ENCODE measurements around a stretch of chr10.

DNA sequence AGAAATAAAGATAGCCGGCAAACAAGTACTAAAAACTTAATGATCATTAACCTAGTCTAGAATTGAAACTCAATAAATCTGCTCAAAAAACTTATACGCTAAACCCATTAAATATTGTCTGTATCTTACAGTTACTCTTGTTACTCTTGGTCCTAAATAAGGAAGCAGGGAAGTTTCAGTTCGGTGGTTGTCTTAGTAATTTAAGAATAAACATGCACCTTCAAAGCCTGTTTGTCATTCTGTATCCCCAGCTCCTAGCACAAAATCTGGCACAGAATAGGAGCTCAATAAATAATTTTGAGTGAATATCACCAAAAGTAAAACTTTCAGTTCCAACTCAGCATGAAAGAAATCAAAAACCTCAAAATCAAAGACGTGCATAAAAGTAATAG lies 1.1 kb downstream of the TRDMT1 start:
- PRO-cap = no peak

DNA sequence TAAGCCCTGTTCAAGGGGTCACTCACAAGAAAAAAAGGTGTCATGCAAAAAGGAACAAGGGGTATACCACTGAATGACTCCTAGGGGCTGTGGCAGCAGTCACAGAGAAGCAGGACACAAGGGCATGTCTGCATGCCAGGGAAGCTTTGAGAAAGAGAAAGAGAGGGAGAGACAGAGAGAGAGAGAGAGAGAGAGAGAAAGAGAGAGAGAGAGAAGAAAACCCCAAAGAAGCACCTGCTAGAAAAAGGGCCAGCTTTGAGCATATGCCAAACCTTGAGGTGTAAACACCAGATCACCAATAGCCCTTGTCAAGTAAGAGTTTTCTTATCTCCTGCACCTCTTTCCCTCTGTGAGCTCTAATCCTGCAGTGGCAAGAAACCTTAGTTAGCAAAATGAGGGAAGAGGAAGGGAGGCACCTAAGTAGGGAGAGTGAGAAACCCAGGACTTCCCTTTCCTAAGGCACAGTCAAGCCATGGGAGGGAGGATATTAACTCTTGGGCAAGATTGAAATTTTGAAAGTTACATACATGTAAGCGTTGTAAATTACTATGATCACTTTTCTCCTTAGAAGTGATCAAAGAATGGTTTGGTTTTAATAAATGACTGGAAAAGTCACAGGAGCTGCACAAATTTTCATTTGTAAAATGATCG lies 11.4 kb upstream of the TRDMT1 start:
- PRO-cap = no peak

DNA sequence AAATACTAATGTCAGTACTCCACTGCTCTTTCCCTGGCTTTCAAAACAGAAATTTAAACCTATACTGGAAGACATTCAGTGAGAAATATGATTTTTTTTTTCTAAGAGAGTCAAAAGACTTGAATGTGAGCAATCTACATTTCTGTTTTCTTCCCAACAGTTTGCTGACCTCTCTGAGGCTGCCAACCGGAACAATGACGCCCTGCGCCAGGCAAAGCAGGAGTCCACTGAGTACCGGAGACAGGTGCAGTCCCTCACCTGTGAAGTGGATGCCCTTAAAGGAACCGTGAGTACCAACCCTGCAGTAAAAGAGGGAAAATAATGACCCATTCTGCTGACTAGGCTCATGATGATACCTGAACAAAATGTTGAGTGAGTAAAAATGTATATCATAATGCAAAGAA lies 6.5 kb downstream of the VIM start:
- PRO-cap = no peak

GRCh38 chr10:17234937-17235985 lies 7.2 kb downstream of the VIM start:
- PRO-cap = no peak

DNA sequence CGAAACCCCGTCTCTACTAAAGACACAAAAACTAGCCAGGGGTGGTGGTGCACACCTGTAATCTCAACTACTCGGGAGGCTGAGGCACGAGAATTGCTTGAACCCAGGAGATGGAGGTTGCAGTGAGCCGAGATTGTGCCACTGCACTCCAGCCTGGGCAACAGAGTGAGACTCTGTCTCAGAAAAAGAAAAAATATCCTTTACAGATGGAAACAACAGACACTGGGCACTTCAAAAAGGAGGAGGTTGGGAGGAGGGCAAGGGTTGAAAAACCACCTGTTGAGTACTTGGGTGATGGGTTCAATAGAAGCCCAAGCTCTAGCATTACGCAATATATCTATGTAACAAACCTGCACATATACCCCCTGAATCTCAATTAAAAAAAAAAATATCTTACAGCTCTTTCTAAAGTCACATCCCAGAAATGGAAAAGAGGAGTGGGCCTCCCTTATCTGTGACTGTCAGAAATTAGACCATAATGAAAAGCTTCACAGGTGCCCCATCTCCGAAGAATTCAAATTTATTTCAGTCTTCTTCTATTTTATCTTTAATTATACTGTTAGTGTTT lies 12.0 kb downstream of the VIM start:
- PRO-cap = no peak

- PRO-cap = no peak
Measured at GRCh38 chr10:17445331-17446240, 8.8 kb downstream of the ST8SIA6 start.

- PRO-cap = no peak
Measured at GRCh38 chr10:17452978-17453619, 1.3 kb downstream of the ST8SIA6 start.

- PRO-cap = bidirectional peak, plus-strand start at chr10:17644184, minus-strand start at chr10:17643873
Measured at GRCh38 chr10:17643292-17644034, 488 bp upstream of the STAM start.

DNA sequence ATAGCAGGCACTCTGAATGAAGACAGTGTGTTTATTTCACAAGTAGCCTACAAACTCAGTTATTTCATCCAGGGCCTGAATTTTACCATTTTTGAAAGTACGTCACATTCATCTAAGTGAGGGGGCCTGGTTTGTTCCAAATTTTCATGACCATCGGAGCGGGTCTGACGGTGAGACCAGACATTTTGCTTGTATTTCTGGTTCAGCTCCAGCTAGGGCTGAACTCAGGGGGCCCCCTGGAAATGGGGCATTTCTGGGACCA lies 74.9 kb downstream of the CACNB2 start:
- PRO-cap = no peak

GRCh38 chr10:18539257-18539658 lies 112.1 kb downstream of the NSUN6 start:
- PRO-cap = no peak

- PRO-cap = no peak
Measured at GRCh38 chr10:18753056-18753660, 93.9 kb downstream of the ARL5B start.

- PRO-cap = no peak
Measured at GRCh38 chr10:18984633-18984937, 64.0 kb upstream of the MALRD1 start.

DNA sequence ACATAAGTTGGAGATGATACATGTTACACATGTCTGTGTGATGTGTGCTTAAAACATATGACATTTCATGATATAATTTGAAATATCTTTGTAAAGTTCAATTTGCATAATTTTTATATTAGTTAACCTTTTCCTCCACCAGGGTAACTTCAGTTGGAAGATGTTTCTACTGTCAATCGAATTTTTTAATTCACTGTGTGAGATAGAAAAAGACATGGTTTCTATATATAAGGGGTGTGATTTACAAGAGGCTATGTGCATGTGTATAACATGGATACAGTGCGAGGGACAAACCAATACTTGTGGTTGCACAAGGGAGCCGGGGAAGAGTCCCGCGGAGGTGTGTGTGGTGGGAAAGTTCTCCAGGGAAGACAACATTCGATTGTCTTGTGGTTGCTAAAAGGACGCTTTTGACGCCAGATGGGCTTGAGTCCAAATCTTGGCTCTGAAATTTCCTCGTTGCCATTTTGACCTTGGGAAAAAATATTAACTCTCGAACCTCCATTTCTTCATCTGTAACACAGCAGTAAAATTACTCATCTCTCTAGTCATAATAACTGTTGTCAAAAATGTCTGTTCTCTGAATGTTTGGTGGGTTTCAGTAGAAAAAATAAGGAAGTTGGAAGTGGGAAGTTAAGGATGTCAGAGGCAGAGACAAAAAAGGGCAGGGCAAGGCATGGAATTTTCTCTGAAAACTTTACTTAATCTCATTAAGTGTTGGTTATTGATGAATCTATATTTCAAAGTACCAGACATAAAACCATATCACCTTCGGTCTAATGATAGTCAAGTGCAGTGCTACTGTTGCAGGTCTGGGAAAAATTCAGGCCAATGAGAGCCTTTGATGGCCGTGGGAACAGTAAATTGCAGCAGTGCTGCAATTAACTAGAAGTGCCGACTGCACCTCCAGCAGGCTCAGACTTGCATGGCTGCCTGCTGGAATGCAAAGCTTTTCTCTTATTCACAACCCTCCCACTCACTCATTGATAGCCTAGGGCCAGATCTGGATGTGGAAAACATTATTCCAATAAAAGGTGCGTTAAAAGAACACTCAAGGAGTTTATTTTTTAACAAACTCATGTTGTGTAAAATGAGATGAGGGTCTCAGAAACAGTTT lies 16.6 kb downstream of the PLXDC2 start:
- PRO-cap = no peak

DNA sequence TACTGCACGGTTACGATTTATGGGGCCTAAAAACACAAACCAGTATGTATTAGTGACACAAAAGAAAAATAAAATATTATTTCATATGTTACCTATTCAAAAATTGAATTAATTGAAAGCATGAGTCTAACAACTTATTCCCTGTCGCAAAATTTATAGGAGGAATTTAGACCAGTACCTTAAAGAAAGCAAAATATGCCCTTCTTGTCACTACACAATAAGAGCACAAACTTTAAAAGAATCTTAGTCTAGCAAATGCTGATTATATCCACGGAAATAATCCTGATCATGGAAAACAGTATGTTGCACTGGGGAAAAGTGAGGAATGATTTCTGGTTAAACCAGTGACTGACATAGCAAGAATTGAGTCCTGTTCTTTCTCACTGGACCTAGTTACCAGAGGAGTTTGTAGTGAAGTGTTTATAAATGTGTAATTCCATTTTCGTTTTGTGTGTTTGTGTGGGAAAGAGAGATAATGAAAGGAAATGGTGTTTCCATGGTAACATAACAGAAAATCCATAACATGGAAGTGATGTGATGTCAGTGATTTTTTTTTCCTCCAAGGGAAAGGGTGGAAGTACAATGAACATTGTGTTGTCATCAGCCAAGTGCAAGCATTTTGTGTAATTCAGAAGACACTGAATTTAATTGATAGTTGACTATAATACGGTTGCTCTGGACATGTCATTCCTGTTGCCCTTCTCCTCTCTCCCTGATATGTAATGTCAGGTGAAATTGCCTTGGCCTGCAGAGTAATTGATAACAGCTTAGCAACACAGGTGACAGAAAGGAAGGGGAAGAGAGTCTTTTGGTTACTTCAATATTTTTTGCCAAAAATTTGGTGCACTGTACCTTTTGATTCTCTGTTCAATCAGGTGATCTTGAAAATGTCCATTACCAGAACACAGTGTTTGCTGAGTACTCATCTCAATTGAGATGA lies 283.9 kb downstream of the PLXDC2 start:
- PRO-cap = no peak

GRCh38 chr10:20114230-20114754 lies 298.1 kb downstream of the PLXDC2 start:
- PRO-cap = no peak

GRCh38 chr10:20988129-20989017 lies 91.3 kb upstream of the NEBL start:
- PRO-cap = bidirectional peak, plus-strand start at chr10:20988610, minus-strand start at chr10:20988472

DNA sequence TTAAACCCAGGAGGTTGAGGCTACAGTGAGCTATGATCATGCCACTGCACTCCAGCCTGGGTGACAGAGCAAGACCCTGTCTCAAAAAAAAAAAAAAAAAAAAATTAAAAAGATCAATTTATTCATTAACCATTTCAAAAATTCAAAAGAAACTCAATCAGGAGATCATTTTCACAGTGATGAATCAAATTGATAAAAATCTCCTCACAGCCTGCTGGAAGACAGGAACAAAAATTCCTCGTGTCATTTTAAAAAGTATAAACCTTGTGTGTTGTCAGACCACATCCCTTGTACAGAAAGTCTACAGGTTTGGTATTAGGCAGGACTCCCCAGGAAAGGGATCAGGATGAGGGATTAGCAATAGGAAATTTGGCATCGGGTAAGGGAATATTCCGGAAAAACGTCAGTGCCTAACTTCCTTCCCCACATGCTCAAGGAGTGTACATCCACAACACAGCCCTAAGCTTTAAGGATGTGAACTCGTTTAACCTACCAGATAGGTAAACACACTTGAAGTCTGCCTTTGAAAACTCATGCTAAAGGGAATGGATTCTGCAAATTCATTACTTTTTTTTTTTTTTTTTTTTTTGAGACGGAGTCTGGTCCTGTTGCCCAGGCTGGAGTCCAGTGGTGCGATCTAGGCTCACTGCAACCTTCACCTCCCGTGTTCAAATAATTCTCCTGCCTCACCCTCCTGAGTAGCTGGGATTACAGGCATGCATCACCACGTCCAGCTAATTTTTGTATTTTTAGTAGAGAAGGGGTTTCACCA lies 194.9 kb downstream of the SKIDA1 start:
- PRO-cap = no peak

GRCh38 chr10:21495257-21496266 lies 29.9 kb downstream of the SKIDA1 start:
- PRO-cap = bidirectional peak, plus-strand start at chr10:21496019, minus-strand start at chr10:21495765

GRCh38 chr10:21496267-21497127 lies 29.0 kb downstream of the SKIDA1 start:
- PRO-cap = no peak

DNA sequence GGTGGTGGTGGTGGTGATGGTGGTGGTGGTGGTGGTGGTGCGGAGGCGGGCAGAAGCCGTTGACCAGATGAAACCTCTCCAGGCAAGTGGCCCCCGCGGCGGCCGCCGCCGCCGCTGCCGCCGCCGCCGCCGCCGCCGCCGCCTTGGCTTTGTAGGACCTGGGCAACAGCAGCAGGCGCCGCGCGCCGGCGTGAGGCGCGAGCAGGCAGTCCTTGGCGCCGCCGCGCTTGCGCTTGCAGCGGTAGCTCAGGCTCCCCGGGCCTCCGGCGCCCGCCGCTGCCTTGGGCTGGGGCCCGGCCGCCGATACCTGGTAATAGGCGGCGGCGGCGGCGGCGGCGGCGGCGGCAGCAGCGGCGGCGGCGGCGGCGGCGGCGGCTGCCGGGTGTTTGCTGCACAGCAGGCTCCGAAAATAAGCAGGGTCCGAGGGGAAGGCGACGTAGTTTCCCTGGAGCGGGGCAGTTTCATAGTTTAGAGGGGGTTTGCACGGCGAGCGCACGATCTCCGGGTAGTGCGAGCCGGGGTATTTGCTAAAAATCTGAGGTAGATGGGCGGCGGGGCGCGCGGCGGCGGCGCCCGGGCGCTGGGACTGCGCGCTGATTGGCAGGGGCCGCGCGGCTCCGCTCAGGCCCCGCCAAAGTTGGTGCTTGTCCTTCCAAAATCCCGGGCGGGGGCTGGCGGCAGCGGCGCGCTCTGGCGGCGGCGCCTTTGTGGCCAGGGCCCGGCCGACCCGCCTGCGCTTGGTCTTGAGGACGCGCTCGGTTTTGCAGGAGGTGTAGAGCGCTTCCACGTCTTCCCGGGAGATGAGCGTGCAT lies 8.5 kb downstream of the SKIDA1 start:
- PRO-cap = unidirectional peak, minus-strand start at position 503 of the sequence; unidirectional peak, minus-strand start at position 537 of the sequence; unidirectional peak, minus-strand start at position 588 of the sequence; bidirectional peak, plus-strand start at position 655 of the sequence, minus-strand start at position 588 of the sequence